Epithelial cell of esophagus (primary cell): ENCODE data around the genes SPSB3, NOXO1 and CASKIN1.

DNA sequence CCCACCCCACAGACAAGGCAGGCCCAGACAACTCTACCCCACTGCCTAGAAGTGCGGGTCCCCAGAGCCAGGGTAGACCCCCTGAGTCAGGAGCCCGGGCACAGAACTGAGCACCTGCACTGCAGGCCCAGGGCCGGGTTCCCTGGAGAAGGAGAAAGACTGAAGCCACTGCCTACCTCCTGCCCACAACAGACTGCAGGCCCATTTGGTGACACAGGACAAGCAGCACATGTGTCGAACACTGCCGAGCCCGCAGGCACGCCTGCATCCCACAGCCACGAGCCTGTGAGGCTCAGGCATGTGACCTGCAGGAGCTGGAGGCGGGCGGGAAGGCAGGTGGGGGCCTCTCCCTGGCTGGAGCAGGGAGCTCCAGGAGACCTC lies 2.8 kb downstream of the SPSB3 start:
- RRBS = no CpG with 5 or more reads among the region's 10 CpGs

- RRBS = 4% methylated on average over 28 of the region's 117 CpGs
Observed at GRCh38 chr16:1782270-1783207, at the start of gene SPSB3. TSS of gene SPSB3 (minus strand) at chr16:1782571.

GRCh38 chr16:1825197-1825559 lies 1.4 kb downstream of the HAGH start:
- RRBS = no CpG with 5 or more reads among the region's 7 CpGs

DNA sequence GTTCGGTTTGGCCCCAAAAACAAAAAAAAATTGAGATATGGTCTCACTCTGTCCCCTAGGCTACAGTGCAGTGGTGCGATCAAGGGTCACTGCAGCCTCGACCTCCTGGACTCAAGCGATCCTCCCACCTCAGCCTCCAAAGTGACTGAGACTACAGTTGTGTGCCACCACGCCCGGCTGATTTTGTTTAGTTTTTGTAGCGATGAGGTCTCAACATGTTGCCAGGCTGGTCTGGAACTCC lies 1.1 kb downstream of the HAGH start:
- RRBS = no CpG with 5 or more reads among the region's 7 CpGs

- RRBS = no CpG with 5 or more reads among the region's 18 CpGs
Observed at GRCh38 chr16:1960649-1961378, 1.5 kb downstream of the NDUFB10 start.

GRCh38 chr16:1972456-1973172 lies 761 bp downstream of the TBL3 start:
- RRBS = 4% methylated on average over 3 of the region's 31 CpGs

- RRBS = no CpG with 5 or more reads among the region's 11 CpGs
Observed at GRCh38 chr16:1981087-1981796, at the start of gene NOXO1. TSS of gene NOXO1 (minus strand) at chr16:1981469.

- RRBS = no CpG with 5 or more reads among the region's 27 CpGs
Observed at GRCh38 chr16:2008581-2009259, 10.9 kb upstream of the NPW start.

GRCh38 chr16:2038737-2039209 lies 8.9 kb downstream of the NTHL1 start:
- RRBS = 66% methylated on average over 10 of the region's 31 CpGs

DNA sequence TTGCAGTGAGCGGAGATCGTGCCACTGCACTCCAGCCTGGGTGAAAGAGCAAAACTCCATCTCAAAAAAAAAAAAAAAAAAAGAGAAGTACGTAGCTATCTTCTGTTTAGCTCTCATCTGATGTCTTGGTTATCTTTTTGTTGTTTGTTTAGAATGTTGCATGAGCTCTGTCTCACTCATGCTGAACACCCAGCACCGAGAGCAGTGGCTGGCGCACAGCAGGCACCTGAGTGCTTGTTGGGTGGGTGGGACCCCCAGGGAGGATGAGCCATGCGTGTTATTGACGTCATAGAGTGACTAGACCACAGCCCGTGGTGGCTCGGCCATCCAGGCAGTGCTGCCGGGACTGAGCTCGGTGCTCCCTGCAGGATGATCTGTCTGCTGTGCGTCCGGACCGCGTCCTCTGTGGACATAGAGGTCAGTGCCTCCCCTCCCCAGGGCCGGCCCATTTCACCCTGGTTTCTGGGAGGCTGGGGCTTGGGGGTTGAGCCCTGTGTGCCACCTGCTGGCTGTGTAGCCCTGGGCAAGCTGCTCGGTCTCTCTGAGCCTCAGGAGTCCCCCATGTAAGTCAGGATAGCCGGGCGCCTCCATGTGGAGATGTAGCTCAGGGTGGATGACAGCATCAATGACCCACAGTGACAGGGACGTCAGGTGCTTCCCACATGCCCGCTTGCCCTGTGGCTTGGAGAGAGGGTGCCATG lies 8.2 kb downstream of the TSC2 start:
- RRBS = 77% methylated on average over 6 of the region's 21 CpGs

DNA sequence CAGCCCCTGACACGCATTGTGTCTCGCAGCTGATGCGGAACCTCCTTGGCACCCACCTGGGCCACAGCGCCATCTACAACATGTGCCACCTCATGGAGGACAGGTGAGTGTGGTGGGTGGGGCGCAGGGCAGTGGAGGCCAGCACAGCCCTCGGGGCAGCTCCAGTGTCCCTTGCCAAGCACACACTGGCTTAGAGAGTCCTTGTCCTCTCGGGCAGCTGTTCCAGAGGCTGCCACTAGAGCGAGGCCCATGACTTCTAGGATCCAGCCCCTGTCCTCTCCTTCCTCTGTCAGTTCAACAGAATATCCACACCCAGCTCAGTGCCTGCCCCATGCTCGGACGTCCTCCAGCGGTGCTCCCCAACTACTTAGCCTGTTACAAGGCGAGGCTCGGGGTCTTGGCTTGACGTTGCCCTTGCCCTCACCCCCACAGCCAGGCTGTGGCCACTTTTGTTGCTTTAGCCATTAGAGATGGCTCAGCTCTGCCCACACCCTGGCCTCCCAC lies 9.3 kb downstream of the TSC2 start:
- RRBS = no CpG with 5 or more reads among the region's 14 CpGs

DNA sequence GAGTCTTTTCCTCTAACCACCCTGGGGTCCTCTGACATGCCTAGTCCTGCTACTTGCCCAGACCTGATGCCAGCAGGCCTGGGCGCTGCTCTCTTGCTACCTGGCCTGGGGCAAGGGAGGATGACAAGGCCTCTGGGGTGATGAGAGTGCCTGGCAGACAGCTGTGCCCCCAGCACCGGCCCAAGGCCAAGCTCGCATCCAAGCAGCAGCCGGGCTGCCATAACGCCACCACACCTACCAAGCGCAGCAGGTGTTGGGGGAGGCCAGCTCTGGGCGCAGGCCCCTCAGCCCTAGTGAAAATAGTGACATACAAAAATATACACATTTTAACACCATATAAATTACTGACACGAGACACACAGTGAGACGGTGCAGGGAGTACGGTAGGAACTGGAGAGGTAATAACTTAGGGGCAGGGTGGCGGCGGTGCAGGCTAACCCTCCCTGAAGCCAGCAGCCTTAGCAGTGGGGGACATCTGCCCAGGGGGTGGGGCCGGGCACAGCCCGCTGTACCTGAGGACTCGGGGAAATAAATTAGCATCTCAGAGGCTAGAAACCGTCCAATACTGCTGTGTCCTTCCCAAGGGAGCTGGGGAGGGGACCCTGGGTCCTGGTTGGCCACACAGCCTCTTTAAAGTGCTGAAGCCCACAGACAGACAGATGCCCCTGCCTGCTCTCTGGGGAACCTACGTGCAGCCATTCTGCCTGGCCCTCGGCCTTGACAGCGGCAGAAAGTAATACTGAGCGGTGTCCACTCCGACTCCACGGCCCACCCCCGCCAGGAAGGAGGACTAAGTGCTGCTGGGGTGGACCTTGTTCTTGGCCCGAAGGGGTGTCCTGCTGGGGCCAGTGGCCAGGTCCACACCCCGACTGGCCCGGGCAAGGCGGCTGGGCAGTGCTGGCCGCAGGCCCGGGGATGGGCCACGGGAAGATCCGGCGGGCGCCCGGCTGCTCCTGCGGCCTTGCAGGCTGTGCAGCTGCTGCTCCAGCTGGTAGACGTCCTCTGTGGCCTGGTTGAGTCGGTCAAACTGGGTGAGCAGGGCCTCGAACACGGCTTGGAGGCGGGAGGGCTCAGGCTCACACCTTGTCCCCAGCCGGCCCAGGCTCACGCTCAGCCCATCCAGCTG lies 41.5 kb downstream of the TSC2 start:
- RRBS = 93% methylated on average over 4 of the region's 42 CpGs

- RRBS = no CpG with 5 or more reads among the region's 18 CpGs
Observed at GRCh38 chr16:2147895-2148347, 504 bp upstream of the RAB26 start.

- RRBS = 58% methylated on average over 5 of the region's 43 CpGs
Observed at GRCh38 chr16:2157274-2158565, 2.1 kb downstream of the TRAF7 start.

DNA sequence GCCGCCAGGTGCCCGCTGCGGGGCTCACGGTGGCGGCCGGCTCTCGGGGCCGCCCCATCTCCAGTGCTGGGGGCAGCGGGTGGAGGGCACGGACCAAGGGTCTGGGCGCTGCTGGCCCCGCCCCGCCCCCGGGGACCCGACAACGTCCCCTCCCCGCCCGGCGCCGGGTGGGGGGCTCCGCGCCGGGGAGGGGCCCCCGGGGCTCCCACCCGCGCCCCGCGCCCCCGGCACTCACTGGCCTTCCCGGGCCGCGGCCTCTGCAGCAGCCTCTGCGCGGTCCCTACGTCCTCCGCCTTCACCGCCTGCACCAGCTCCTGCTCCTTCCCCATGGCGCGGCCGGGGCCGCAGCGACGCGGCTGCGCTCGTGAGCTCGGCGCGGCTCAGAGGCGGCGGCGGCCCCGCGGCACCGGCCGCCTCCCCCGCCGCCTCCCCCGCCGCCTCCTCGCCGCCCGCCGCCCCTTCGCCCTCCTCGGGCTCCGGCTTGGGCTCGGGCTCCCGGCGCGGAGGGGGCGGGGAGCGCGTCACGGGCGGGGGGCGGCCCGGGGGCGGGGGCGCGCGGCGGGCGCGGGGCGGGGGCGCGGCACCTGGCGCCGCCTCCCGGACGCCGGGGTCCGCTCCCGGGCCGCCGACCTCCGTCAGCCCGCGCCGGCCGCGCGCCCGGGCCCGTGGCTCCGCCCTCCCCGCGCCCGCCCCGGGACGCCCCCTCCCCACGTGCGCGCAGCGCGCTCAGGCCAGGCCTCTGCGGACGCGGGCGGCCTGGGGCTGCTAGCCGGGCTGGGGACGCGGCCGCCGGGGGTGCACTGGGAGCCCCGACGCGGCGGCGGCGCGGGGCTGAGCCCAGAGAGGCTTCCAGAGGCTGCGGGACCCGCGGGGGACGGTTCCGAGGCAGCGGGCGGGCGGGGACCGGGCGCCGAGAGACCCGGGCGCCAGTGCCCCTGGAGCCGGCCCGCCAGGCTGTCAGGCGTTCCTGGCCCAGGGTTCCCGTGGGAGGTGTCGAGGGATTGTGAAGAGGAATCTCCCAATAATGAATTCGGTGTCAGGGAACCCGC lies at the start of gene CASKIN1:
TSS of gene CASKIN1 (minus strand) at position 502 of the 1,049 bp plus-strand sequence.
- RRBS = 2% methylated on average over 72 of the region's 153 CpGs

DNA sequence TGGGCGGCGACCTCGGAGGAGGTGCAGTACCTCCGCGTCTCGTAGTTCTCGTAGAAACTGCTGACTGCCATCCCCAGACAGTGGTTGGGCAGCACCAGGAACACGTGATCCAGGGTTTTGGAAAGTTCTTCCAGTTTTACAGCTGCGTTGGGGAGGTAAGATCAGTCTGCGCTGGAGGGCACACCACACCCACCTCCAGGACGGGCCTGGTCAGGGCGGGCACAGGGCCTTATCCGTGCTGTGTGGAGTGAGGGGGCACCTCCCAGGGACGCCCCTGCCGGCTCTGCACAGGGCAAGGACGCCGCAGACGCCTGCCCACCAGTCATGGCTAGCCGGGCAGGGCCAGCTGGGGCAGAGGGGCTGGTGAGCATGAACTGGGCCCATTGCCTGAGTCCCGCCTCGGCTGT lies 16.4 kb upstream of the RNPS1 start:
- RRBS = 83% methylated on average over 5 of the region's 21 CpGs

GRCh38 chr16:2328389-2329172 lies 11.9 kb downstream of the ABCA3 start:
- RRBS = no CpG with 5 or more reads among the region's 17 CpGs

- RRBS = 75% methylated on average over 4 of the region's 31 CpGs
Observed at GRCh38 chr16:2519015-2519684, 1.0 kb upstream of the AMDHD2 start.

- RRBS = no CpG with 5 or more reads among the region's 9 CpGs
Observed at GRCh38 chr16:2527120-2527514, 4.1 kb downstream of the CEMP1 start.

DNA sequence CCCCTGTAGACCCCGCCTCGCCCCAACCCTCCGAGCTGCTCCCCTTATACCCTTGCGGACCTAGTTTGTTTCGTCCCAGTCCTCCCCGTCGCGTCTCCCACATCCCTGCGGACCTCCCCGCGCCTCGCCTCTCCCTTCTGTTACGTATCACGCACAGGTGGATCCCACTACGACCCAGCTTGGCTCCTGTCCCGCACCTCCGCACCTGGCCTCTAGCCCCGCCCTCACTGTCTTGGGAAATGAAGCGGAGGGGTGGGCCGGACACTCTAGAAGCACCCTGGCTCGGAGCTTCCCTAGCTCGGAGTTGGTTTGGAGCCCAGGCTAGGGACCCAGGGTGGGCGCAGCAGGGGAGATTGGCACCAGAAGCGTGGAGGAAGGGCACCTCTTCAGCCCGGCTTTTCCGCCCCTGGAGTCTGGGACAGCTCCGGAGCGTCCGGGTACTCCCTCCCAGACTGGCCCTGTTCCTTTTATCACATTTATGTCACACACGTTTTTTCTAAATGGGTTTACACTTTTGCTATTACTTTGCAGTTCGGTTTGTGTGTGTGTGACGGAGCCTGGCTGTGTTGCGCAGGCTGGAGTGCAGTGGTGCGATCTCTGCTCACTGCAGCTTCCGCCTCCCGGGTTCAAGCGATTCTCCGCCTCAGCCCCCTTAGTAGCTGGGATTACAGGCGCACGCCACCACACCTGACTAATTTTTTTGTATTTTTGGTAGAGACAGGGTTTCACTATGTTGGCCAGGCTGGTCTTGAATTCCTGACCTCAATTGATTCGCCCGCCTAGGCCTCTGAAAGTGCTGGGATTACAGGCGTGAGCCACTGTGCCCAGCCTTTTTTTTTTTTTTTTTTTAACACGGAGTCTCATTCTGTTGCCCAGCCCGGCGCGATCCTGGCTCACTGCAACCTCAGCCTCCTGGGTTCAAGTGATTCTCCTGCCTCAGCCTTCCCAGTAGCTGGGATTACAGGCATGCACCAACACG lies 1.5 kb upstream of the CEMP1 start:
- RRBS = no CpG with 5 or more reads among the region's 48 CpGs